Osteocyte (in vitro differentiated cells): Measurements from ENCODE around the genes MIS18A and TCP10L.

GRCh38 chr21:31701563-31702023 is 30.3 kb downstream of the SCAF4 start:
- PRO-cap: no peak

DNA sequence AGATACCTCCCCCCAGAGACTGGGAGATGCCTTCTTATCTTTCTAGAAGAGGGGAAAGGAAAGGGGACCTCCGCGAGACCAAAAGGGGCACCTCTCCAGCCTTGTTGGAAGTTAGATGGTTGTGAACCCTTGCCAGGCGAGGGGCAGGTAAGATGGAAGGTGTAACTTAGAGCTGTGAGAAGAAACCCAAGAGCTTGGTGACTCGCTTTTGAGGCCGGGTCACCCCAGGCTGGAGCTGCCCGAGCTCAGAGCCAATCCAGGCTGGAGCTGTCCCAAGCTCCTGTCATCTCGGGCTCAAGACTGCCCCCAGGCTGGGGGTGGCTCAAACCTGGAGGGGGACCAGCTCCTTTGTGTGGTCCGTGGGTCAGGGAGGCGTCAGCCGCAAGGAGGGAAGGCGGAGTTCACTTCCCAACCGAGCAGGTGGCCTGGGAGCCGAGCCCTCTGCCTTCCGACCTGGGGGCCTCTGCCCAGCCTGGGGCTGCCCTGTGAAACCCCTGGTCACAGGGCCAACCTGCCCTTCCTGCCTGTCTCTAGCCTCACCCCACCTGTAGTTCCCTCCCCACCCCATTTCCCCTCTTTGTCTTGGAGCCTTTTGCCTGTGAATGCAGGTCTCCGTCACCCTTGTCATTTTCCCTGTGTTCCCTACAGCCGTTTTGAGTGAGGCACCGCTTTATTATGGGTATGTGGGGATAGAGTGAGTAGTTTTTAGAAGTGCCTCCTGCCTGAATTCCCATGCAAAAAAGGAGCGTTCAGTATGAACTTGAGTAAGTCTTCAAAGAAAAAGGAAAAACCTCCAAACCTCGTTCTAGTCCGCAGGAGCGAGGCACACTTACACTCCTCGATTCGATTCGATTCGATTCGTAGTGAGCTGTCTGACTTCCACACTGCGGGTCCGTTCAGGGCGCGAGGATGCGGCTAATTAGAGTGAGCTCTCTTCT is 2.2 kb downstream of the HUNK start:
- PRO-cap: no peak

- PRO-cap: bidirectional peak, plus-strand start at chr21:32279205, minus-strand start at chr21:32279224
Measured at GRCh38 chr21:32278462-32279604, at the start of gene MIS18A. TSS of gene MIS18A (minus strand) at chr21:32279049.

GRCh38 chr21:32329877-32330418 is 31.3 kb downstream of the MRAP start:
- PRO-cap: no peak

GRCh38 chr21:32360552-32361046 is 32.2 kb downstream of the URB1 start:
- PRO-cap: no peak

- PRO-cap: no peak
Measured at GRCh38 chr21:32414190-32414698, 1.7 kb downstream of the EVA1C start.

DNA sequence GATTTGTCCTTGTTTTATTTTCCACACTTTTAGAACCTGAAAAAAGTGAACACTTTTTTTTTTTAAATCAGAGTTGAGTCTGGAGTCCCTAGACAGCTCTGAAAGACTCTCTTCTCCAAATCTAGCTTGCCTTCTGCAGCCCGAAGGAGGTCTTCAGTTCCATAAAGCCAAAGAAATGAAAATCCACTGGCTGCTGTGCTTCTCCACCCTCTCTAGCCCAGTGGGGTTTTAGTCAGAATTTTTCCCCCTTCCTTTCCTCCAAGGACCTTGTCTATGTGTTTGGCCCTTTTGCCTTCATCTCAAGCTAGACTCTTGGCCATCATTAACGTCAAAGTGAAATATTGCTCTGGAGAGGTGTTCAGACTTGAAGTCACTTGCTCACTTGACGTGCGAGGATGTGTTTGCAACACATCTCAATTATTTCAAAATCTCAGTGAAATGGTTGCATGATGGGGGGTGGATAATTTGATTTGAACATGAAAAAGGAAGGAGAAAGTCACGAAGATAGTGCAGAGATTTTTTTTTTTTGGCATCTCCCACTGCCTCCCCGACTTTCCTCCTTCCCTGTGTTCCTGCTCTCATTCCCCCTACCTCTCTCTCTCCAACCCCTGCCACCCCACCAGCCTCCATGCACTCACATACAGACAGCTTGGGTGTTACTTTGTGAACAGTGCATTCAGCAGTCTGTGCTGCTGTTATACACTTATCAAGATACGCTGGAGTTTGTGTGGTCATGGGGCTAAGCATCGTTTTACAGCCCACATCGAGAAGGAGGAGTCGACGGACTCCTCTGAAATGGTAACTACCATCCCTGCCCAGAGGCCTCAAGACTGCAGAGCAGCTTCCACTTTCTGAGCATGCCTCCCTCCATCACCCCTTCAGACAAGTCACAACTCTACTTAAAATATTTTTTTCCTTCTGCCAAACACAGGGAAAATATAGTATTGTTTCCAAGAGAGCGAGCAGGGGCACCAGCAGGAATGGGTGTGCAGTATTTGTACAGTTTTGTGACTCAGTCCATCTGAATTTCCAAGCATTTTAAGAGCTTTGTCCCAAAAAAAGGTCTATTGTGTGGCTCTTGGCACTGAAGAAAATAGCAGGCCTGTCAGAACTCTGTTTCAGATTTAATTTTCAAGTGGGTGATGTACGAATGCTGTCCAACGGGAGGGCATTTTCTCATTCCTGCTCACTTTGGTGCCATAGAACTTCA is 13.8 kb downstream of the EVA1C start:
- PRO-cap: no peak

- PRO-cap: no peak
Measured at GRCh38 chr21:32493020-32493810, 80.7 kb downstream of the EVA1C start.

- PRO-cap: no peak
Measured at GRCh38 chr21:32507451-32508004, 77.8 kb downstream of the TCP10L start.

- PRO-cap: unidirectional peak, minus-strand start at chr21:32569597
Measured at GRCh38 chr21:32569233-32570193, 15.8 kb downstream of the TCP10L start.

DNA sequence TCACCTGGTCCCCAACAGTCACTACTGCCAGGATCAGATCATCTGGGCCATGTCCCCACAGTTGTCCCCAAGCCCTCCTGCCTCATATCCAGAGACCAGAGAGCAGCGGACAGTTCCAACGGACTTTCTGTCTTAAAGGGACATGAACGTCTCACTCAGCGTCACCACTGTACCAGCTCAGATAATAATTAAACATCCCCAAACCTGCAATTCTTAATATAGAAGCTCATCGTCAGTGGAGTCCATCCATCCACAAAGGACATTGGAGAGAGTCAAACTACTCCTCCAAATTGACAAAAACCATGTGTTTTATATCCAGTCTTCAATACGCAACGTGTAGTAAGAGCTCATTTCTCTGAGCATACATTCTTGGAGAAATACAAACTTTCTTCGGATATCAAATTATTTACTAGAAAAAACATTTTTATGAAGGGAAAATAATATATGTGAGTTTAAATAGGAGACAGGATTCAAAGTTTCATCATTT is at the start of gene TCP10L:
Gene TCP10L, minus strand, starts transcription at position 107 of the 487 bp plus-strand sequence.
- PRO-cap: no peak

DNA sequence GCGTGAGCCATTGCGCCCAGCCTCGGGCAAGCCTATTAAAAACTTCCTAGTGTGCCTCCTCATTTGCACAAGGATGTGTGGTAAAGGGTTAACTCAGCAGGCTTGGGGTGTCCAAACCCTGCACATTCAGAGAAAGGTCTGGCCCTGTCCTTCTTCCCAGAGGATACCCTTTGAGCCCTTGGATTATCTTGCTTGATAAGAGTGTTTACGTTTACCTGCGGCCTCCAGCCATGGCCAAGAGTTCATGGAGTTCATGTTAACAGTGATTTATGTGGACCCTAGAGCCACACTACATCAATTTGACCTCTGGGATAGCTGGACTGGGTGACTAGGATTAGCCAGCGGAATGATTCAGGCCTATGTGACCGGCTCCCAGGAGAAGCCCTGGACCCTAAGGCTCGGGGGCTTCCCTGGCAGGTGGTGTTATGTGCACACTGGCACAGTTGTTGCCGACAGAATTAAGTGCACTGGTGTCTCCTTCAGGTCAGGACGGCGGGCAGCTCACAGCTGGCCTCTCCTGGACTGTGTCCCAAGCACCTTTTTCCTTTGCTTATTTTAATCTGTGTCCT is 7.7 kb upstream of the TCP10L start:
- PRO-cap: no peak

DNA sequence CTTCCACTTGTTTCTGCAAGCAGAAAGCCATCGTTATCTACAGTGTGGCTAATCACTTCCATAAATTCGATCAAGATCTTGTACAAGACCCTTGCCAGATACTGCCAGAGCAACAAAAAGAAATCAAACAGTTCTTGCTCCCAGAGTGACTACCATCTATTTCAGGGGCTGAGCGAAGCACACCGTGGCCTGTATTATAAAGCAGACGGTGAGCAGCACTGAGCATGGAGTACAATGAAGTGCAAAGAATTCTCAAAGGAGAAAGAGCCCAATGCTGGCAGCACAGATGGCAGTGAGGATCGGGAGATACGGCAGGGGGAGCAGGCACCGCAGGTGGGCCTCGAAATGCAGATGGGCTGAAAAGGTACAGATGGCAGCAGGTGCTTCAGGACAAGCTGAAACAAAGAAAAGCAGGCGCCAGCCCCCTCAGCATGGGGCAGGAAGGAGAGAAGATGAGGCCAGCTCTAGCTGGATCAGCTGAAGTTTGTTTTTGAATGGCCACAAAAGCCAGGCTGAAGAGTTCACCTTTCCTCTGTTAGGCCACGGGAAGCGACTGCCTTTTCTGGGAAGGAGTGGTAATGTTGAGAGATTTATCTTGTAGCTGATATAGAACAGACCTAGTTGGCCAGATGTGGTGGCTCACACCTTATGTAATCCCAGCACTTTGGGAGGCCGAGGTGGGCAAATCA is 7.8 kb downstream of the CFAP298 start:
- PRO-cap: no peak

DNA sequence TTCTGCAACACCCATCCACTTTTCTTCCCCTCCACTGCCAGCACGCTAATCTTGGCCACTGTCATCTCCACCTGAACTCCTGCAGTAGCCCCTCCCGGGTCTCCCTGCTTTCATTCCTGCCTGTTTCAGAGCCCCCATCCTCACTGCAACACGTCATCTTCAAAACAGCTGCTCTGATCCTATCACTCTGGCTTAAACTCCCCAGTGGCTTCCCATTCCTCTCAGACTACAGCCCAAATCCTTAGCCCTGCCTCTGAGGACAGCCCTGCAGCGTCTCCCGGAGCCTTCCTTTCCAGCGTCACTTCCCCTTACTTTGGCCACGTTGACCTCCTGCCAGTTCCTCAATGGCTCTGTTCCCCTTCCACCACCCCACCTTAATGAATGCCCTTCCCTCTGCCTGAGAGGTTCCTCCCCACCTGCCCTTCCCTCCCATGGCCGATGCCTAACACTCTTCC is 22.9 kb upstream of the IFNAR2 start:
- PRO-cap: no peak

- PRO-cap: no peak
Measured at GRCh38 chr21:33233440-33233948, 3.8 kb downstream of the IFNAR2 start.

GRCh38 chr21:33237317-33237859 is 7.7 kb downstream of the IFNAR2 start:
- PRO-cap: no peak

DNA sequence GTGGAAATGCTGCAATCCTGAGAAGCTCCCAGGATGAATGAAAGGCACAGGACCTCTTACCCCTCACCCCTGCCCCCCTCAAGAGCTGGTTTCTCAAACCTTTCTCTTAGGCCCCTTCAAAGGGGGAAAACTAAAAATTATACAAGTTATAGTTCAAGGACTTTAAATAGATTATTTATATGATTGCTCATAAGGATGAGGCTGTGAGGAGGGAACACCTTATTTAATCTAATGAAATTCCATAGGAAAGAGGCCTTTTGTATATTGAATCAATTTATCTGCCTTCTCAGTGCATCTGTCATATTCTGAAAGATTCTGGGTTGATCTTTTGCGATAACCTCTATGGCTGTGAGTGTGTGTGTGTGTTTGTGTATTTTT is 955 bp upstream of the IL10RB start:
- PRO-cap: no peak

DNA sequence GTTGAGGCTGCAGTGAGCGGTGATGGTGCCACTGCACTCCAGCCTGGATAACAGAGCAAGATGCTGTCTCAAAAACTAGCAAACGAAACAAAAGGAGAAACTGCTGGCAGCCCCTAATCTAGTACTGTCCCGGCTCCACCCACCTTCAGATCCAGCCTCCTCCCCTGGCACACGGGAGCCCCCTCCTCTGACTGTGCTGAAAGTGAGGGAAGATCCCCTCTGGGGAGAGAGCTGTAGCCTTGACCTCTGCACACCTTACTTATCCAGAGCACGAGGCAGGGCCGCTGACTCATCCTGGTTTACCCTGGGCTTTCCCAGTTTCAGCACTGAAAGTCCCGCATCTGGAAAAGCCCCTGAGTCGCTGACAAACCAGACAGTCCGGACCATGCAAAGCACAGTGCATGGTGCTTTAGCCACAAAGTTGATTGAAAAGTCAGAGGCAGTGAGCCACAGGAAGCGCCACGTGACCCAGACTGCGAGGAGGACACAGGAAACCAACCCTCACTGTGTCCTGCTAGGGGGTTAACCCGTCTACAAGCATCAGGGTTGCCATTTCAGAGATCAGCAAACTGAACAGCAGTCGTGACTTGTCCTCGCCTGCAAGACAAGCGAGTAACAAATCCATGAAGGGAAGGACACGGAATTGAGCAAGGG is 20.2 kb upstream of the IFNGR2 start:
- PRO-cap: no peak

DNA sequence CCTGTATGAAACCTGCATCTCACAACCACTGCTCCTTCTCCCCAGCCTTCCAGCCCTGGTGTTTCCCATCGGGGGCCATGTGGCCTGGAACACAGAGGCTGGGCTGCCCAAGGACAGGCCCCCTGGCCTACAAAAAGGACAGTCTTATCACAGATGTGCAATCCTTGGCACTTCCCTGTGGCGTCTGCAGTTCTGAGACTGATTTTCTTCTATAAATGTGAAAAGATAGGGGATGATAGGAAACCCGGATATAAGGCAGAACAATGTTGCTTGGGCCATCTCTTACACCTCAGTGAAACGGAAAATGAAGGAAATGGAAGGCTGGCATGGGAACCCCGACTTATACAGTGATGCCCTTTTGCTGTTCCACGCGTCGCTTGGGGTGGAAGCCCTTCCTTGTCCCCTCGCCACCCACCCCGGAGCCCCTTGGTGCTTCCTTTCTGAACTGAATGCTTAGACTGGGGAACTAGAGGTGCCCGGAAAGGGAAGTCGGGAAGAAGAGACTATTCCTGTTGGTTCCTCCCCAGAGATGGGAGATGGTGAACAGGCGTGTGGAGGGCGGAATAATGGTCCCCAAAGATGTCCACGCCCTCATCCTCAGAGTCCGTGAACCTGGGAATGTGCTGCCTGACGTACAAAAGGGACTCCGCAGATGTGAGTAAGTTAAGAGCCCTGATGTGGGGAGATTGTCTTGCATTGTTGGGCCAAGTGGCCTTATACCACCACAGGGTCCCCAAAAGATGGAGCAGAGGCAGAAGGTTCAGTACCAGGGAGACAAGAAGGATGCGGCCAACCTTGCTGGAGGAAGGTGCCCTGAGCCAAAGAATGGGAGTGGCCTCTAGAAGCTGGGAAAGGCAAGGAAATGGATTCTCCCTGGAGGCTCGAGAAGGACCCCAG is 8.0 kb downstream of the IFNGR2 start:
- PRO-cap: no peak

DNA sequence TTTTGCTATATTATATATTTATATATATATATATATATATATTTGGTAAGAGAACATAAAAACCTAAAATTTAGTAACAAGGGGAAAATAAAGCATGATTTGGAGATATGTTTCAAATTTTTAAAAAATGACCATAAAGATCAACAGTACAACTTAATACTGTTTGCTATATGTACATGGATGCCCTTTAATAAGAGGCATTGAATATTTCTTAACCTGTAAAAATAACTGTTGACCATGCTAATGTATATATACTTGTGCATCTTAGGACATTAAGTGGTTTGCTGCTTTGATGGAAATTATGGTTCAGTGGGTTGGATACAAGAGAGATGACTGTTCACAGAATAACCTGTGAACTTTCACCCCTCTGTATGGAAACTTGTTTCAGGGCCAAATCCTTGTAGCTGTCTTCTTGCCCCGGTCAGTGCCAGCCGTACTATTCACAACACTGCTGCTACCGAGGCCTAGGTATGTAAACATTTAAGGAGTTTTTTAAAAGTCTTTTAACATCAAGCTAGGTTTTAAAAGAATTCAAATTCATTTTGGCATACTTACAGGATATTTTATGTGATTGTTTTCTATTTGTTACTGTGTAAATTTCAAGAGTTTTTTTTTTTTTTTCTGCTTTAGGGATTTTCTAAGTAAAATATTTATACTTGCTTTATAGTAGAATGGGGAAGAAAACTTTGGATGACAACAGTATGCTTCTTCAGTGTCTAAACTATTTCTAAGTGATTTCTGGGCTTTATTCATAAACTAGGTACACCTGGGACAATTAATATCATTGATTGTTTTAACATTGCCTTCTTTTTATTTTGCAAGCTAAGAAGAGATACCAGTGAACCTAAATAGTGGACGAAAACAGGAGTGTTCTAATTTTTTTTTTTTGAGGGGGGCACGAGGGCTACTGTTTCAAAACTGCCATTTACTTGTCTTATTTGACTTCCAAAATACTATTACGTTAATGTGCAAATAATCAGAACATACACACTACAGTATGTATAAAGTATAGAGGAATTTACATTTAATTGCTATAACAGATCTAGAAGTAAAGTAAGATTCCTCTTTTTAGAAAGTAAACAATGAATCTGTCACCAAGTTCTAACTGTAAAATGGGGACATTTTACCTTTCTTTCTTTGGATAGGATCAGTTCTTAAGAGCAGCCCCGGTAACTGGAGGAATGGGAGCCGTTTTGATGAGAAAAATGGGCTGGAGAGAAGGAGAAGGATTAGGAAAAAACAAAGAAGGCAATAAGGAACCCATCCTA is 15.9 kb downstream of the DONSON start:
- PRO-cap: no peak